ENCODE measurements around a stretch of chr3.

DNA sequence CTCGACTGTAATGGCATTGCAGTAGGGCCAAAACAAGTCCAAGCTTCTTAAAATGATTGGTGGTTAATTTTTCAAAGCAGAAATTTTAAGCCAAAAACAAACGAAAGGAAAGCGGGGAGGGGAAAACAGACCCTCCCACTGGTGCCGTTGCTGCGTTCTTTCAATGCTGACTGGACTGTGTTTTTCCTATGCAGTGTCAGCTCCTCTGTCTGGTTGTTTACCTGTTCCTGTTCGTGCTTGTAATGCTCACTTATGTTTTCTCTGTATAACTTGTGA, 24.6 kb upstream of the TIMP4 start:
- RRBS = no CpG with 5 or more reads among the region's 6 CpGs

DNA sequence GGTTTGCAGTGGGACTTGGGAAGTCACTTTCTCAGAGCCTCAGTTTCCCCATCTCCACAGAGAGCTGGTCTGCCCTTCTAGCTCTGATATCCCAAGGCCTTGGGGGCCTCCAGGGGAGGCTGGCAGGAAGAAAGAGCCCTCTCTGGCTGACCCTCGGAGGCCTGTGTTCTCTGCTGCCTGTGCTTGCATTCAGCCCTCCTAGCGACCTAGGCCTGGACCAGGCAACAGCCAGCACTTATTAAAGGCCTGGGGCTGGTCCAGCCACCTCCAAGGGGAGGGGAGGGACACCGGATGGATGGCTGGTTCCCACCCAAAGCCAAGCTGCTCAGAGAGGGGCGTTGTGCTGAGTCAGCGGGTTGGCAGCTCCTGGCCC, 43.5 kb upstream of the TSEN2 start:
- RRBS = 2% methylated on average over 2 of the region's 5 CpGs

DNA sequence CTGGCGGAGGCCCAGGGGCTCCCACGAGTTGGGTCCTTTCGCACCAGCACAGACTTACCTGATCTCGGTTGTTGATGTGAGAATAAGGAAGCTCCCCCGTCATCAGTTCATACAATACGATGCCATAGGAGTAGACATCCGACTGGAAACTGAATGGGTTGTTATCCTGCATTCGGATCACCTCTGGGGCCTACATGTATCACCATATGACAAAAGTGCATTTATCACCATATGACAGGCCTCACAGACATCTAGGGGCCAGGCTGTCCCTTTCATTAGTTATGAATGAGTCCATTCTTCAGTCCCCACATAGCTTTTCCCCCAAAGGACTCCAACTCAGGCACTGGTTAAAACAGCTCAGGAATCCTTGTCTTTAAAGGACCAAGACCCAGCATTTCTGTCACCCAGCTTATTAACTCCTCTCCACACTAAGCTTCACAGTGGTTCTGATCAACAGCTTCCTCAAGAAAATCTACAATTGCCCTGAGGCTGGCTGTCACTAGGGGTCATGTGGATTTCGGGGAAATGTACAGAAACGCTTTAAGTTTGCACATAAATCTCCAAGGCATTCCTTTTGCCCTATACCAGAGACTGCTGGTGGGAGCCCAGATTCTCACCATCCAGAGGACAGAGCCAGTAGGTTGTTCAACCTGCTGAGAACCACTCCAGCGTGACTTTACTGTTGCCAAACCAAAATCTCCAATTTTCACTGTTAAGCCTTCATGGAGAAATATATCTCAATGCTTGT, 28.4 kb downstream of the MKRN2 start:
- RRBS = no CpG with 5 or more reads among the region's 11 CpGs

DNA sequence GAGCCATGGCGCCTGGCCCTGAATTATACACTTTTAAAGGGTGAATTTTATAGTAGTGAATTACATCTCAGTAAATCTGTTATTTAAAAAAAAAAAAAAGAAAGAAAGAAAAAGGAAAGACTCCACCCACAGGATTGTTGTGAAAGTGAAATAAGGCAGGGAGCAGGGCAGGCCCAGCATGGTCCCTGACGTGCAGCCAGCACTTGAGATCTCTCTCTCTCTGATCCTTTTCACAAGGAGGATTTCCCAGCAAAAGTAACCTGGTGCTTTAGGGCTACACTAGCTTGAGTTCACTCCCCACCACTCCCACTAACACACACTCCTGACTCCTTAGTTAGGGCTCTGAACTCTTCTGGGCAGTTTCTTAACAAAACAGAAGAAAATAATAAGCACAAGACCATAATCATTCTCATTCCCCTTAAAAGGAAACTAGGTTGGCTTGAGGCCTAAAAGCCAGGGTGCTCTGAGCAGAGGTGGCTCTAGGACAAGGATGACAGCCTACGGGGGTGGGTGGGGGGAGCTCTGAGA, 1.0 kb downstream of the TMEM40 start:
- RRBS = no CpG with 5 or more reads among the region's 3 CpGs

DNA sequence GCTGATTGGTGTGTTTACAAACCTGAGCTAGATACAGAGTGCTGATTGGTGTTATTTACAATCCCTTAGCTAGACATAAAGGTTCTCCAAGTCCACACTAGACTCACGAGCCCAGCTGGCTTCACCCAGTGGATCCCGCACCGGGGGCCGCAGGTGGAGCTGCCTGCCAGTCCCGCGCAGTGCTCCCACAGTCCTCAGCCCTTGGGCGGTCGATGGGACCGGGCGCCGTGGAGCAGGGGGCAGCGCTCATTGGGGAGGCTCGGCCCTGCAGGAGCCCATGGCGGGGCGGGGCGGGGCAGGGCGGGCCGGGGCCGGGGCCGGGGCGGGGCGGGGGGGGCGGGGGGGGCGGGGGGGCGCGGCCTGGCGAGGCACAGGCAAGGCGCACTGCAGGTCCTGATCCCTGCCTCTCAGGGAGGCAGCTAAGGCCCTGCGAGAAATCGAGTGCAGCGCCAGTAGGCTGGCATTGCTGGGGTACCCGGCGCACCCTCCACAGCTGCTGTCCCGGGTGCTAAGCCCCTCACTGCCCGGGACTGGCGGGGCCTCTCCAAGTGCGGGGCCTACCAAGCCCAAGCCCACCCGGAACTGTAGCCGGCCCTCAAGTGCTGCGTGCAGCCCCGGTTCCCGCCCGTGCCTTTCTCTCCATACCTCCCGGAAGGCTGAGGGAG, 9.7 kb upstream of the TMEM40 start:
- RRBS = 39% methylated on average over 8 of the region's 44 CpGs

DNA sequence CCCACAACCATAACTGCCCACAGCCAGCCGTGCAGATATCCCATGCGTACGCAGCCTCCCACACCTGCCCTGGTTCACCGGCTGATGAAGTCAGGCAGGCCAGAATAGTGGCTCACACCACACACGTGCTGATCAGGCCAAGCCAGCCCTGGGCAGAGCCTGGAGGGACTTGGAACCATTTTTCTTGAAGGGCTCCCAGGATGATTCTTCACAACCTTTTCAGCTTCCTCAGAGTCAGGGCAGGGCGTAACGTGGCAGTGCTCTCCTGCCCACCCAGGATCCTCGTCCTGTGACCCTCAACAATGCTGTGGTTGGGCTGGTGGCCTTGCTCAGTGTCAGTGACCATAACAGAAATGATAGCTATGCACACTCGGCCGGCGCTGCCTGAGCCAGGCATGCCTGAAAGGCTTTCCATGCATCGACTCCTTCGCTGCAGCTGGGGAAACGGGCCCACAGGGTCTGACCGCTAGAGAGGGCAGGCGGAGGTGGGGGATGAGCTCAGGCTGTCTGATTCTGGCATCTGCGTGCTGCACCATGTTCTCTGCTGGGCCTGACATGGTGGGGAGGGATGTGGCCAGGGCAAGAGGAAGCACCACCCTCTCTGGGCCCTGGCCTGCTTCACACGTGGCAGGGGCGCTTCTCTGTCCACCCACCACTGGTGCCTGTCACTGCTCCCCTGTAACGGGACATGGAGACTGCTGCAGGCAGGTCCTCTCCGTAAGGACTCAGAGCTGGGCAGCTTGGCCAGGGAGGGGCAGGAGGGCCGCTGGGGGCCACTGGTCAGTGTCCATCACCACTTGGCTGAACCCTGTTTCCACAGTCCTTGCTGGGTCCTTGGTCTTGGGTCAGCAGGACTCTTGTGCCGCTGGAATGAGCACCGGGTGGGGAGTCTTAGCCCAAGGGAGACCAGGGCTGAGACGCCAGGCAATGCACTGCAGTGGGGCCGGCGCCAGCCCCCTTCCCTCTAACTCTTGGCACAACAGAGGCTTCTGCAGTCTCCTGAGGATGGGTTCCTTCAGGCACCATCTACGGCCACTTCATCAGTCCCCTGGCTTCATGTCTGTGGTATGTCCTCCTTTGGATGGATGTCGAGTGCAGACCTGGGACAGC, 64.1 kb upstream of the RPL32 start:
- RRBS = 89% methylated on average over 1 of the region's 29 CpGs

DNA sequence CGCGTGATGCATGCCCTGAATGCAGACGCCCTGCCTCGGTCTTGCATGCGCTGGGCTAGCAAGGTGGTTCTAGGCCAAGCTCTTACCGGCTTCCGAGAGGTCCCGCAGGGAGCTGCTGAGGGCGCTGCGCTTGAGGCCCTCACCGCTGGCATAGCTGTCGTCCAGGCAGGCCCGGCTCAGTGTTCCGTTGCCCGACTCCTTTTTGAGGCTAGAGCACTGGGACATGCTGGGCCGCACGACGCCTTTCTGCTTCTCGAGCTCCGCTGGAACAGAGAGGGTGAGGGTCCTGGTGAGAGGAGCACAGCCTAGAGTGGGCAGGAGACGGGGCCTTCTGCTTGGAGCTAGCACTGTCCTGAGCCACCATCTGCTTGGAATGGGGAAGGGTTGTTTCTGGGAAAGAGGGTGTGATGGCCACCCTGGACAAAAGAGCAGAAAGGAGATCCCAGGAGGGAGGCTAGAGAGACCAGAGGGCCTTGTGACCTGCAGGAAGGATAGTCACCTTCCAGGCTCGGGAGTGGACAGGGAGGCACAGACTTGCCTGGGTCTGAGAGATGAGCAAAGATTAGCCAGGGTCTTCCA, 67.0 kb upstream of the RPL32 start:
- RRBS = 93% methylated on average over 6 of the region's 22 CpGs

DNA sequence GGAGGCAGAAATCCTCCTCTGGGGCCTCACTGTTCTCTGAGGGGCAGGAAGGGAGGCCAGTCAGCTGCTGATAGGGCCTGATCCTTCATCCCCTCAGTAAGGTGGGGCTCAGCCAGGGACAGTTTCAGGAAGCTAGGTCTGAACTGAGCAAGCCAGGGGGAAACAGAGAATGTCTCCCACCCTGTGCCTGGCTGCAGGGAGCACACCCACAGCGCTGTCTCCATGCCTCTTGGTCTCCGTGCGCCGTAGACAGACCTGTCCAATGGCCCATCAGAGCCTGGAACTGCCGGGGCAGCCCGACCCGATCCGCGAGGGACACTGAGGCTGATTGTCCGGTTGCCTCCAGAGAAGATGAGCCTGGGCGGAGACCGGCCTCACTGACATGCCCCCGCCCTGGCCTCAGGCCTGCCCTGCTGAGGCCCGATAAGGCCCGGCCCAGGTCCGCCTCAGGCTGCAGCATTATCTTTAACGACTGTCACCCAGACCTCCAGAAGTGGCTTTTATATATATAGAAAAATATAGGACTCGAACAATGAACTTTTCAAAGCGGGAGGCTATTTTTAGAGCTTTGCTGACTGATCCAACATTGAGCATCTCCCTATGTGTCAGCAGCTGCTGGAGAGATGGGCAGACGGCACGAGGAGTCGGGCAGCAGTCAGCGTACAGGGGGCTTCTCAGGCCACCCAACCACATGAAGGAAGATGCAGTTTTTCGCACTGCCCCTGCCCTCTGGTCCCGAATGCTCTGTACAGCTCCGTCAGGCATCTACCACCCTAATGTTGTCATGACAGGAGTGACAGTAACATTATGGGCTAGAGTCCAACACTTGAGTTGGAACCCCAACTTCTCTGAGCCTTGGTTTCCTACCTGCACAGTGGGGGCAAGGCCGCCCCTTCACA, 111.9 kb upstream of the RPL32 start:
- RRBS = 55% methylated on average over 10 of the region's 27 CpGs

DNA sequence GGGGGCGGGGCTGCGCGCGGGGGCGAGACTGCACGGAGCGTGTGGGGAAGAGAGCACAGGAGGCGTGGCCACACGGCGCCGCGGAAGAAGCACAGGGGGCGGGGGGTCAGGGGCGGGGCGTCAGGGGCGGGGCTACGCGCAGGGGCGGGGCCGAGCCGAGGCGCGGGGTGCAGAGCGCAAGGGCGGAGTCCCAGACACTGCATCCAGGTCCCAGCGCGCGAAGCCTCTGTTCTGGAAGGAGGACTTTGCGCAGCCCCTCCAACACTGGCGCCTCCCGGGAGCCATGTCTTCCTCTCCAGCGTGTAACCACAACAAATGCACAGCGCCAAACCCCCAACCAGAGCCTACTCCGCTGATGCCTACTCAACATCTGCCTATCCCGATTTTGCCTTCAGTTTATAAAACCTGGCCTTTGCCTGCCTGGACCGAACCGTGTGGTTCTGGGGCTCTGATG, 105.4 kb downstream of the IQSEC1 start:
- RRBS = no CpG with 5 or more reads among the region's 37 CpGs

DNA sequence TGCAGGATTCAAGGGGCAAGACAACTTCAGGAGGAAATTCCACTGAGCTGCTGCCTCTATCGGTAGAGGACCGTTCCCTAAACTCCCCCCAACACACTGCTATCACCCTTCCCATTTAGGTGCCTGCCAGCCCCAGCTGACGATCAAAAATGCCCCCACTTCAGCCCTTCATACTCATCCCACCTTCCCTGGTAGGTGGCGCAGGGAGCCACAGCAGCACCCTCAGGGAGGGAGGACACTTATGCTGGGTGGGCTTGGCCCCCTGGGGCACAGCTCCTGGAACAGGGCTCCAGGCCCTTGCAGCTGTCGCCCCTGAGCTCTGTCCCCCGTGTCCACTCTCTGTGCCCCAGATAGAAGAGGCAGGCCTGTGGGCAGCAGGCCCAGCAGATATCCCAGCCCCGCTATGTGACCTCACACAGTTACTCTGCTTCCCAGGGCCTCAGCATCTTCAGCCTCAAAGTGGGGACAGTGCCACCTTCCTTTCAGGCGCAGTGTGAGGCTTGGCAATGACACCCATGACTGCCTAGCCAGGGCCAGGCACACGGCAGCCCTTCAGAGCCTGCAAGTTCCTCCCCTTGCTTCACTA, 98.5 kb downstream of the IQSEC1 start:
- RRBS = no CpG with 5 or more reads among the region's 9 CpGs

GRCh38 chr3:12991655-12992320, 81.4 kb downstream of the IQSEC1 start:
- RRBS = no CpG with 5 or more reads among the region's 10 CpGs

GRCh38 chr3:13083984-13084435, 10.8 kb upstream of the IQSEC1 start:
- RRBS = no CpG with 5 or more reads among the region's 7 CpGs

GRCh38 chr3:13086382-13087123, 13.3 kb upstream of the IQSEC1 start:
- RRBS = no CpG with 5 or more reads among the region's 12 CpGs

DNA sequence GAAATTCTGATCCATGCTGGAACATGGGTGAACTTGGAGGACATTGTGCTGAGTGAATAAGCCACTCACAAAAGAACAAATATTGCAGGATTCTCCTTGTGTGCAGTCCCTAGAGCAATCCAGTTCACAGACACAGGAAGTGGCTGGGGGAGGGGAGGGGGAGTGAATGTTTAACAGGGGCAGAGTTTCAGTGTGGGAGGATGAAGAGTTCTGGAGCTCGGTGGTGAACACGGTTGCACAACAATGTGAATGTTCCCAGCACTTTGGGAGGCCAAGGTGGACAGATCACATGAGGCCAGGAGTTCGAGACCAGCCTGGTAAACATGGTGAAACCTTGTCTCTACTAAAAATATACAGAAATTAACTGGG, 157.4 kb downstream of the NUP210 start:
- RRBS = no CpG with 5 or more reads among the region's 3 CpGs

- RRBS = no CpG with 5 or more reads among the region's 10 CpGs
Measured at GRCh38 chr3:13301323-13301827, 118.7 kb downstream of the NUP210 start.

DNA sequence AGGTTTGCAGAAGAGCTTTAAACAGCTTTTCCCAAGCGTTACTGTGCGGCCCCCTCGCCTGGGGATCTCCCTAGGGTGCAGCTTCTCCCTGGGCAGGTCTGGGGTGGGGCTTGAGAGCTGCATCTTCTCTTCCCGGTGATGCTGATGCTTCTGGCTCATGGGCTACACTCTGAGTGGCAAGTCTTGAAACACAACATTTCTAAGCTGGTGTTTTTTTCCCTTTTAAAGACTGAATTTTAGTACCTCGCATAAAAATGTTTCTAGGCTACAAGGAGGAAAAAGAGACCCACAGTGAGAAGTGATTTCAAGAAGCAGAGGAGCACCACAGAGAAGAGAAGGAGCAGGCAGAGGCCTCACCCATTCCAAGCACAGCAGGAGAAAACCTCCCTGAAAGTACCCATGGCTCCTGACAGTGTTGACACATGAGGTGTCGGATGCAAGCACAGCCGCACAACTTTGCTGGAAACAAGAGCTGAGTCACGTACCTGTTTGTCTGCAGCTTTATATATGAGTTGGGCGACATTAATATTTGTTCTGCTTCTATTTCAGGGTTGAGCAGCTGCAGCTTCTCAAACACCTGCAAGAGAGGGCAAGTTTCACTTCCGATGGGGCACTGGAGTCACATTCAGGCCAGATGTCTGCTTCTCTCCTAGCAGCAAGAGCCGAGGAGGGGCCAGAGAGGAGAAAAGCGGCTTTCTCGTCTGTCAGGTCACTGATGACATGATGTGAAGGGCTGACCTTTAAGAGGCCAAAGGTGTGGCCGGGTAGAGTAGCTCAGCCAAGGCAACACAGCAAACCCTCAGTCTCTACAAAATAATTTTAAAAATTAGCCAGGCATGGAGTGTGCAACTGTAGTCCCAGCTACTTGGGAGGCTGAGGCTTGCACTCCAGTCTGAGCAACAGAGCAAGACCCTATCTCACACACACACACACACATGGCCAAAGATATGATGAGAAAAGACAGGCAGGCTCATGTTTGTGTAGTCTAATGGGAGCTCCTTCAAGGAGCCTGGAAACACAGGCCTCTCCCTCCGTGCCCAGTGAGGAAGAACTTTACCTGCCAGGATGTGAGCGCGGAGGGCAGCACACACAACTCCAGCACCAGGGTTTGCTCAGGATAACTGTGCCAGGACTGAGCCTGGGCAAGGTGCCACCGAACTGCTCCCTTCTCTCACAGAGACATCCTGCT, 87.9 kb downstream of the NUP210 start:
- RRBS = no CpG with 5 or more reads among the region's 18 CpGs

GRCh38 chr3:13480530-13481598, 758 bp downstream of the HDAC11 start:
- RRBS = under 1% methylated on average over 8 of the region's 53 CpGs

DNA sequence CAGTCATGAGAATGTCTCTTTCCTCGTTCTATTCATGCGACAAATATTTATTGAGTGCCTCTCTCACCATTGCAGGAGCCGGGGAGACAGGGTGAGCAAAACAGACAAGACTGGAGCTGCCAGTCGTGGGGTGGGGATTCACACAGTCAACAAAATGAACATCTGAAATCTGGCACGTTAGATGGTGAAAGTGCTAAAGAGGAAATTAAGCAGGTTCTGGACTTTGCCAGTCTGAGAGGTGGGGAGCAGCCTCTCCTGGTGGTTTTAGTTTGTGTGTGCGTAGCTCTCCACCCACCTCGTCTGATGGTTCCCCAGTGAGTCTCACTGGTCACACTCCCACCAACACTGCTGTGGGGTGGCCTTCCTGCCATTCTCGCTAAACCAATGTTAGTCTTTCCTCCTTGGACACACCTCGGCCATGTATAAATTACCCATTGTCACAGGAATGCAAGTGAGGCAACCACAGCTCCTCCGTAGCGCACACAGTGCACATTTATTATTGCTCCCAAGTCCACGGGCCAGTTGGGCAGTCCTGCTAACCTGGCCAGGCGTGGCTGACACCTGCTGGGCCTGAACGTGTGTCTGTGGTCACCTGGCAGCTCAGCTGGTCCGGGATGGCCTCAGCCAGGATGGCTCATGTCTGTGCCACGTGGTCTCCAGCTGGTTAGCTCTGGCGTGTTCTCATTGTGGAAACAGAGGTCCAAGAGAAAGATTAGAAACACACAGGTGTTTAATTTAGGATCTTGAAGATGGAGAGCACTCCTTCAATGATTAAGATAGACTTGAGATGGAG, 31.6 kb downstream of the FBLN2 start:
- RRBS = no CpG with 5 or more reads among the region's 17 CpGs

DNA sequence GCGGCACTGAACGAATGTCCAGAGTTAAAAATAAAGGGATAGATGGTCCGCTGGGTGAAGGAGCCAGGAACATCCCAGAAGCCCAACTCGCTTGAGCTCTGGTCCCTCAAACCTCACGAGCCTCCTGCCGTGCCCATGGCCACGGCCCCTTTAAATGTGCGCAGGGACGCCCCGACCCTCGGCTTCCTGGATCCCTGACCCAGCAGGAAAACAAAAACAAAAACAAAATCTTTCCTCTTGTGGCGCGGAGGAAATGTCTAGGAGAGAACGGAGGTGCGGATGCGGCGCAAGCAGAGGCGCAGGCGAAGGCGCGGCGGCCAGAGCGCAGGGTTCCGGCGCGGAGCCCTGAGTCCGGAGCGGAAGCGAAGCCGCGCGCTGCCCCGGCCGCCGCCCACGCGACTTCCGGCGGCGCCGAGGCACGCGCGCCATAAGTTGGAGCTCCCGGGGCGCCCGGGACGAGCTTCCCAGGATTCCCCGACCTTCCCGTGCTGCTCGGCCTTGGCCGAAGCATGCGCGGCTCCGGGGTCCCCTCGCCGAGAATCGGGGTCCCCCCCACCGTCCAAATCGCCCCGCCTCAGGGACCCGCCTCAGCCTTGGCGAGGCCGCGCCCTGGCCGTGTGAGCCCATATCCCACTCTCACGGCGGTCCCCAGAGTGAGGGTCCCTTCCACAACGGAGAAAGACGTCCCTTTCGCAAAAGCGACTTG, 52.9 kb upstream of the WNT7A start:
- RRBS = 3% methylated on average over 12 of the region's 72 CpGs

Data from cardiac fibroblast (primary cell).